ENCODE measurements around a stretch of chr15.

- PRO-cap, result no peak
- RAMPAGE, long total RNA, result no peak
These were observed 20.2 kb downstream of the SMAD3 start for GRCh38 chr15:67085201-67086375.

DNA sequence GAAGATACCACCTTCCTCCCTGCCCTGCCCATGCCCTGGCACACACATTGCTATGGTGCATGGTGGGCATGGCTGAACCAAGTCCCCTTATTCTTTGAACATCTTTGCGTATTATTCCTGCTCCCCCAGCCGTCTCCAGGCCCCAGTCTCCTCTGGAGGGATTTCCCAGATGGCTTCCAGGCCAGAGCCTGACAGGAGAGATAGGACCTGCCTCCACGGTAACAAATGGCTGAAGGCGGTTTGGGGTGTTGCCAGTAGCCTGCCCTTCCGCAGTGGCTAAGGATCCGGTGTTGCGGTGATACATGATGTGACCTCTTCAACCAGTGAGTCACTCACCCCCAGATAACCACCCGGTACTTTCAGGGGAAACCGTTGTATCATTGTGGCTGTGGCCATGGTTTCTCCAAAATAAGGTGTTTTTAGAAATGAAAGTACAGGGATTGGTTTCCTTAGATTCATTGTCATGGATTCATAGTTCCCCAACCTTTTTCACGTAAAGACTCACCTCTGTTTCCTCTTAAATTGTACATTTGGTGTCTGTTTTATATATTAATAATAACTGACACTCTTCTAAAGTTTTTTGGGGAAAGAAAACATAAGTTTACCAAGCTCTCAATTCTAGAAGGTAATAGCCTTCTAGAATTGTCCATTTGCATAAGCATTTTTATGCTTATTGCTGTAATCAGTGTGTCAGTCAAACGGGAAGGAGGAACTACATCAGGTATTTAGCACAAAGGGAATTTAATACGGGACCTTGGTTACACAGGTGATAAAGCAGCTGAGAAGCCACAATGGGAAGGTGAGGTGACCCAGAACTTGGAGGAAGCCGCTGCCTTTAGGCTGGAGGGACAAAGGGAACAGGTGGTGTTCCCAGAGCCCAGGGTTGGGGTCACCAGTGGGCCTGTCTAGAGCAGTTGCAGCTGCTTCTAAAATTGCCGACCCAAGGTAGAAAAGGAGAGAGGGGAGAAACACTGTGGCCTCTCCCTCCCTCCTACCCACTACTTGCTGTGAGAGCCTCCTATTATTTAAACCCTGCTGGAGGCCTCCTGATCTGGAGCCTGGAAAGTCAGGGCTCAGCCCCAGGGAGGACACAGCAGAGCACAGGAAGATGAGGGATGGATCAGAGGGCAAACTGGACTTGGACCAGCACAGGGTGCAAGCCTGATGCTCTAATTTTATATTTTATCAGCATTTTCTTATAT, 26.1 kb downstream of the SMAD3 start:
- PRO-cap, result no peak
- RAMPAGE, long total RNA, result no peak

GRCh38 chr15:67125084-67126381, 60.1 kb downstream of the SMAD3 start:
- PRO-cap, result no peak
- RAMPAGE, long total RNA, result no peak

GRCh38 chr15:67171148-67171937, 83.1 kb downstream of the AAGAB start:
- PRO-cap, result no peak
- RAMPAGE, long total RNA, result no peak

- PRO-cap, result no peak
- RAMPAGE, long total RNA, result no peak
These were observed 70.1 kb downstream of the AAGAB start for GRCh38 chr15:67184155-67184940.

DNA sequence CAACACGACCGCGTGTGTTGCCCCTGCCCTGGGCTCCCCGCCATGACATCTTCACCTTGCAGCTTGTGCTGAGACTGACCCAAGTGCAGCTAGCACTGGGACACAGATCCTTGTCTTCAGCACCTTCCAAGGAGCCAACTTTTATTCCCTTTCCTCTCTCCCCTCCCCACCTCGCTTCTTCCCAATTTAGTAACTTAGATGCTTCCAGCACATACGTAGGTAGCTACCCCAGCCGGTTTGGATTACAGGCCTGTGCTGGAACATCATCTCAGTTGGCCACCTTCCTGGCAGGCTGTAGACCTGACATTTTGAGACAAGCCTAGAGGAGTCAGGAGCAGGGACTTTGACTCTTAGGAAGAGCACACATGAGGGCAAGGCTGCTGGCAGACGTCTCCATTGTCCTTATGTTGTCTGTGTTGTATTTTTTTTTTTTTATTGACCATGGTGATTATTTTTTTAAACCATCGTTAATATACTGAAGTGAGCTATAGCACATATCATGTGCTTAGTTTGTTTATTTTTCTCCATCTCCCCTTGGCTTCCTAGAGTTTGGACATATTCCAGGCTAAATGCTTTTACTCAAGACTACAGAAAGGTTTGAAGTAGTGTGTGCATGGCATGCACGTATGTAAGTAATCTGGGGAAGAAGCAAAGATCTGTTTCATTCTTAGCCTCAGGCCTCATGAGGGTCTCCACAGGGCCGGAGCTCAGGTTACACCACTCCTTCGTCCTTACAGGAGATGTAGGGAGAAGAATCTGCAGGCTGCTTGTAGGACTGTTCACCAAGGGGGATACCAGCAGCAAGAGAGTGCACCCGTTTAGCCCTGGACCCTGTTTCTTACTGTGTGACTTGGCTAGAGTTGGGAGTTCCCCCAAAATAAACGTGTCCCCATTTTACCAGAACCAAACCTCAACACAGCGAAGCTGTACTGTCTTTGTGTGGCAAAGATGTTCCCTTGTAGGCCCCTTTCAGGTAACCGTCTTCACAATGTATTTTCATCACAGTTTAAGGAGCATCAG, 60.9 kb downstream of the AAGAB start:
- PRO-cap, result no peak
- RAMPAGE, long total RNA, result no peak

DNA sequence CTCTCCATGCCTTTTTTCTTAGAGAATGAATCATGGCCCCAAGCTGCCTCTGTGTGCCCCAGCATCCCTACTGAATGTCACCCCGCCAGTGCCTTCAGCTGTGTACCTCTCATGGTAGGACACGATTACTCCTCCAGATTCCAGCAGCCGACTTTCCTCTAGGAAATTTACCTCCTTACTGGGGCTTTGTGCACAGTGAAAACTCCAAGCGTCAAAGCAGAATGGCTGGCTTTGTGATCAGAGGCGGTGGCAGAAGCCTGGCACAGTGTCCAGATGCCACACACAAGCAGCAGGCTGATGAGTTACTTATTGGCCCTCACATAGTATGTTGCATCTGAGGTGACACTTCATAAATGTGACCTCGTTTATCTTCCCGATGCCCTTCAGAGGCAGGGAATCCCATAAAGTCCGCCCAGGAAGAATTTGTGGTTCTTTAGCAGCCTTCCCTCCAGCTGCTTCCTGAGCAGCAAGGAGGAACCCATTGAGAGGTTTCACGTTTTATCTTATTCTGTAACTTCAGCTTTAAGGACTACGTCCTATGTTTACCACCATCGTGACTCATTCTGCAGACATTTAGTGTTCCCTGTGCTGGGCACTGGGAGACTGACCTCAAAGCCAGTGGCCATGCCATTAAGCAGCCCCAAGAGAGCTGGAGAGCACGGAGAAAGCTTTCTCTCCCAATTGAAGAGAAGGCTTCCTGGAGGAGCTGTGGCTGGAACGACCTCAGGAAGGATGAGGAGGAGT, 107.1 kb upstream of the C15orf61 start:
- PRO-cap, result no peak
- RAMPAGE, long total RNA, result no peak

DNA sequence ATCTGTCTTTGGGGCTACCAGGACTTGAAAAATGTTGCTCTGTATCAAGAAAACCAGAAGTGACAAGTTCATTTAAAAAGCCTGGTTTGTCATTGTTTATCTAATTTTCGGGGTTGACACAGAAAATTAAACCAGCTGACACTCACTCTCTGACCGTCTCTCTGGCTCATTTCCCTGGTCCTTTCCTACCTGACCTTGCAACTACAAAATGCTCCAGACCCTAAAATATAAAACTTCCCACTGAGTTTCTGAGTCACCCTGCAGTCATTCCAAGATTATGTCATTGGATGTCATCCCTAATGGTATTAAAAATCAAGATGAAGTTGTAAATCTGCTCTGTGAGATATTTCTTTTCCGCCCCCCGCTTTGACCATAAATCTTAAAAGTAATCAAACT, 32.9 kb upstream of the SKOR1 start:
- PRO-cap, result no peak
- RAMPAGE, long total RNA, result no peak

GRCh38 chr15:68257466-68257621, 20.2 kb upstream of the FEM1B start:
- PRO-cap, result no peak
- RAMPAGE, long total RNA, result no peak

- PRO-cap, result no peak
- RAMPAGE, long total RNA, result no peak
These were observed 56.8 kb downstream of the ITGA11 start for GRCh38 chr15:68375023-68375801.

GRCh38 chr15:68481660-68482088, 49.7 kb upstream of the ITGA11 start:
- PRO-cap, result no peak
- RAMPAGE, long total RNA, result no peak

- PRO-cap, result no peak
- RAMPAGE, long total RNA, result no peak
These were observed 94.9 kb downstream of the ANP32A start for GRCh38 chr15:68725744-68726168.

- PRO-cap, result no peak
- RAMPAGE, long total RNA, result no peak
These were observed 44.8 kb downstream of the ANP32A start for GRCh38 chr15:68775943-68776310.

DNA sequence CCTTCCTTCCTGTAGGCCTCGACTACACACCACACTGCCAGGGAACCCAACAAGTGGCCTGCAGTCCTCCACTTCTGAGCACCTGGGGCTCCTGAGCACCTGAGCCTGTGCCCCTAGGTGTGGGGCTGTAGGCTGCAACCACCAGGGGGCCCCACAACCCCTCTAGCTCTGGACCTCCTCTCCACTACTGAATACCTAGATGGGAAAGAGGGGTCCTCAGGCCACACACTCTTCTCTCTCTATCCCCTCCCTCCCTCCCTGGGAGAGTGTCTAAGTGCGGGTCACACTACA, 37.0 kb downstream of the ANP32A start:
- PRO-cap, result no peak
- RAMPAGE, long total RNA, result no peak

DNA sequence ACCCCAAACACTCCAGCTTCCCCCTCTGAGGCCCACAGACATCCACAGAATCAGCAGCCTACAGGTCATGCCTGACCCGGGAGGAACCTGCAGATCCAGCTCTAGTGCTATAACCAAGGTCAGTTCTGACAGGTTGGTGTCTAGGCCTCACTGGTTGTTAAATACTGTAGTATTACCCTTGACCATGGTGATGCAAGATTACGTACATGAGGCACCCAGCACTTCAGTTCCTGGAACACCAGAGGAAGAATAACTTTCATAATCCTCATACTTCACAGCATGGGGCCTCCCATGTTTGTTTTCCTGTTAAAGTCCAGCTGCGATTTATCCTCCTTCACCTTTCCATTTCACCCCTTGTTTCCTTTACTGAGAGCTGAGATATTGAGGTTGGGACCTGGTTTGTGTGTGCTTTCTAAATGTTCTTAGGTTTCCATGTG, 34.4 kb upstream of the GLCE start:
- PRO-cap, result no peak
- RAMPAGE, long total RNA, result no peak

DNA sequence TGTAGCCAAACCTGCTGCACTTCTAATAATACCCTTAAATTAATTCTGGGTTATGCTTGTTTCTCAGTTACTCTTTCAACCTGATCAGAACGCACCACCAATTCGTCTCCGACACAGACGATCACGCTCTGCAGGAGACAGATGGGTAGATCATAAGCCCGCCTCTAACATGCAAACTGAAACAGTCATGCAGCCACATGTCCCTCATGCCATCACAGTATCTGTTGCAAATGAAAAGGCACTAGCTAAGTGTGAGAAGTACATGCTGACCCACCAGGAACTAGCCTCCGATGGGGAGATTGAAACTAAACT, 7.9 kb upstream of the RPLP1 start:
- PRO-cap, result no peak
- RAMPAGE, long total RNA, result no peak

DNA sequence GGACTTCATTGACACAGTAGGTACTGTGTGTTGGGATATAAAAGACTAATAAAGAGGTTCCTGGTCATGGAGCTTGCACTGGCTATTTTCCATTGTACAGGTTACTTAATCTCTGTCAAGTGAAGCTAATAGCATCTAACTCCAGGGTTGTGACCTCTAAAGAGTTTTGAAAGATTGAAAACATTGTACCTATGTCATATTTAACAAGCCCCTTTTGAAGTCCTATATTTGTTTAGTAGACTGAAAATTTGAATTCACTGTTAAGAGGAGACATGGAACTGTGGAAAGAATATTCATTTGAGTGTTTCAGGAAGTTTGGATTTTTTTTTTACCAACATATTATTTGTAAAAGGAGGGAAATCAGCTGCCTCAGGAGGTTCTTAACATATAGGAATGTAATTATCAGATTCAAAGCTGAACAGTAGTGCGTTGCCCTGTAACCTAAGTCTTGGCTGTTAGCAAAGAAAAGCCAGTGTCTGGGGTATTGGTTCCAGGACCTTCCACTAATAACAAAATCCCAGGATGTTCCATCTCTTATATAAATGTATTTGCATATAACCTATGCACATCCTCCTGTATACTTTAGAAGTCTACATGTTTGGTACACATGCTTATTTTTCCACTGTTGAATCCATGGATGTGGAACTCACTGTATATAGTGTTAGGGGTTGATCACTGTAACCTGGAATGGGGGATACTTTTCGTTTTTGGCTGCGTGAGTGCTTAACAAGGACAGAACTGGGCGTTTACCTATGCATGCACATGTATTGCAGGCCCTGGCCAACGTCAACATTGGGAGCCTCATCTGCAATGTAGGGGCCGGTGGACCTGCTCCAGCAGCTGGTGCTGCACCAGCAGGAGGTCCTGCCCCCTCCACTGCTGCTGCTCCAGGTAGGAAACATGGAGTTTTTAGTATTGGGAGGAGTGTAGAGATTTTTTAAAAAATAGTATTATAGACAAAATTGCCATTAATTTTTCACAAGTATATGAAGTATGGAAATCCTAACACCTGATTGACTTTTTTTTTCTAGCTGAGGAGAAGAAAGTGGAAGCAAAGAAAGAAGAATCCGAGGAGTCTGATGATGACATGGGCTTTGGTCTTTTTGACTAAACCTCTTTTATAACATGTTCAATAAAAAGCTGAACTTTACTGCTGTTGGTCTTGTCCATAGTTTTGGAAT, 2.2 kb downstream of the RPLP1 start:
- PRO-cap, result no peak
- RAMPAGE, long total RNA, result no peak

DNA sequence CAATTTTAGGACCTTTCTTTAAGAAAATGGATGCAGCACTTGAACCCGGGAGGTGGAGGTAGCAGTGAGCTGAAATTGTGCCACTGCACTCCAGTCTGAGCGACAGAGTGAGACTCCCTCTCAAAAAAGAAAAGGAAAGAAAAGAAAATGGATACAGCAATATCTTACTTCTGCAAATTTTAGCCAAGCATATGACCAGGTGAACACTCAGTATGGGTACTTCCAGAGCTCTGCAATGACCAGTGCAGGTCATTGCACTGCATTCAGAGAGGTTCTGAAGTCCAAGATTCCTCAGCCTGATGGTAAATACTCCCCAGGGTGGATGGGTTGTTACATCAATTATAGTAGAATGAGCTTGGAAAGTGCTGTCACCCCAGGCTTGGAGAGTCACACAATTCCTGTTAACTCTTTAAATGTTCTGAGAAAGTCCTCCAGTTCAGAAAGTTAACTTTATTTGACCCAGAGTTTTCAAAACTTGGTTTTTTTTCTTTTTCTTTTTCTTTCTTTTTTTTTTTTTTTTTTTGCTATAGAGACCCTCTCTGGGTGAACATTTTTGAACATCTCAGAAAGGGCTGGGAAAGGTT, 103.7 kb downstream of the RPLP1 start:
- PRO-cap, result no peak
- RAMPAGE, long total RNA, result no peak

DNA sequence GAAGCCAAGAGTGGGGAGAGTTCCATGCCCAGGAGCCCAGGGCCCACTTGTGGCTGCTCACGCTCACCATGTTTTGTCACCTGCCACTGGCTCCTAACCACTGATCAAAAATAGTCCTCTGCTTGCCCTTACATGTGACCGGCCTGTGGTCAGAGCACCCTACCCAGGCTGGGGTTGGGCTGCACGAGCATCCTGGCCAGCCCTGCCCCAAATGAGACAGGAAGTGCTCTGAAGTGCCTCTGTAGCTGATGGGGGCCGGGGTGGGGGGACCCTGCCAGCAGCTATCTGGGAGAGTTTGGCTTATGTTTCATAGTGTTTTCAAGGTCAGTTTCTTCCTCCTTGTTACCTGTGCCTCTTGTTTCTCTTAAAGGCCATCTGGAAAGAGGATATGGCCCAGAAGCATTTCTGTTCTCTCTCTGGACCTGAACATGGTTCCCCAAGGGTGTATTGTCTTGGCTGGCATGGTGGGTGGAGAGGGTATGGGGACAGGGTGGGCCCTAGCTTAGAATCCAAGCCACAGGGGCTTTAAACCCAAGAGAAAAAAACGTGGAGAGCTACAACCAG, 216.5 kb downstream of the RPLP1 start:
- PRO-cap, result no peak
- RAMPAGE, long total RNA, result no peak

GRCh38 chr15:69714069-69714824, 261.6 kb downstream of the RPLP1 start:
- PRO-cap, result no peak
- RAMPAGE, long total RNA, result no peak